ENCODE measurements around the genes CD93 and GGTLC1.

- RRBS = no CpG with 5 or more reads among the region's 18 CpGs
Observed at GRCh38 chr20:21564225-21564838, 50.5 kb upstream of the NKX2-2 start.

DNA sequence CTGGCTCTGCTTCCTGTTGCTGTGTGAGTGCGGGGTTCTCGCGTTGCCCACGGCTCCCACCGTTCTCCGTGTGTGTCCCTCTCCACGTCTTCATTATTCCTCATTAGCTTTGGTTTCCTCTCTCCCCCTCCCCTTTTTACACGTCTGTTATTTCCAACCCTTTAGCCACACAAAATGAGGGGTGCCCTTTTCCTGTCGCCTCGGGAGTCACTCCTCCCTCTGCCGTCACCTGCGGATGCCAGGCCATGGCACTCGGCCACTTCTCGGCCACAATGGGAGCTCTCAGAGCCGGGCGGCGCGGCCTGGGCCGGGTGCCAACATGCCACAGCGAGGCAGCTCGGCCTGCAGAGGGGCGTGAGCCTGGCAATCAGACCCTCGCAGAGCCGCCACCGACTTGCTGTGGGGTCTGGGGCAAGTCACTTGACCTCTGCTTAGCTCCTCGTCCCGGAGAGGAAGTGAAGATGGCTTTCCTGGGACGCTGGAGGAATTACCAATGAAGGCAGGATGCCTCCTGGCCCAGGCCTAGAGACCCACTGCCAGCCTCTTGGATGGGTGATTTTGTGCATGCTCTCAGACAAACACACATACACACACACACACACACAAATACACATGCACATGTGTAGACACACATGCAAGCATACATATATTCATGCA lies 94.5 kb upstream of the NKX2-2 start:
- RRBS = no CpG with 5 or more reads among the region's 28 CpGs

- RRBS = no CpG with 5 or more reads among the region's 6 CpGs
Observed at GRCh38 chr20:22420354-22420872, 164.0 kb downstream of the FOXA2 start.

GRCh38 chr20:22463012-22463581 lies 121.3 kb downstream of the FOXA2 start:
- RRBS = no CpG with 5 or more reads among the region's 7 CpGs

DNA sequence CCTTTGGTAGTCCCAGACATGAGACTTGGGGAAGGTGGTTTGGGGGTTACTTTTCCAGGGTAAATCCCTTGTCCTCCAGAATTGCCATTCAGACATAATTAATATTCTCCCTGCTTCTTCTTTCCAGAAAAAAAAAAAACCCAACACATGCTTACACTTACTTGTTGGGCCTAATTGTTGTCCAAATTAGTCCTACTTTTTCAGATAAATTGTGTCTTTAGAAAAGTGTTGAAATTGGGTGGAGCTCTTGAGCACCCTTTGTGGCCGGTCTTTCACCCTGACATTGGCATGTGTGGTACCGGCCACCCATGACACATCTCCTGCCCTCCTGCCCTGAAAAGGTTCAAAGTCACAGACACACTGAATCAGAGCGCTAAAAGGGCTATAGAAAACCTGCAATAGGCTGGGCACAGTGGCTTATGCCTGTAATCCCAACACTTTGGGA lies 57.3 kb downstream of the FOXA2 start:
- RRBS = no CpG with 5 or more reads among the region's 3 CpGs

GRCh38 chr20:22577094-22578193 lies 6.9 kb downstream of the FOXA2 start:
- RRBS = no CpG with 5 or more reads among the region's 65 CpGs

- RRBS = 28% methylated on average over 28 of the region's 83 CpGs
Observed at GRCh38 chr20:22584658-22585807, 661 bp upstream of the FOXA2 start.

- RRBS = 14% methylated on average over 8 of the region's 34 CpGs
Observed at GRCh38 chr20:22586961-22587653, 2.7 kb upstream of the FOXA2 start.

GRCh38 chr20:22796143-22796391 lies 211.7 kb upstream of the FOXA2 start:
- RRBS = no CpG with 5 or more reads among the region's 3 CpGs

DNA sequence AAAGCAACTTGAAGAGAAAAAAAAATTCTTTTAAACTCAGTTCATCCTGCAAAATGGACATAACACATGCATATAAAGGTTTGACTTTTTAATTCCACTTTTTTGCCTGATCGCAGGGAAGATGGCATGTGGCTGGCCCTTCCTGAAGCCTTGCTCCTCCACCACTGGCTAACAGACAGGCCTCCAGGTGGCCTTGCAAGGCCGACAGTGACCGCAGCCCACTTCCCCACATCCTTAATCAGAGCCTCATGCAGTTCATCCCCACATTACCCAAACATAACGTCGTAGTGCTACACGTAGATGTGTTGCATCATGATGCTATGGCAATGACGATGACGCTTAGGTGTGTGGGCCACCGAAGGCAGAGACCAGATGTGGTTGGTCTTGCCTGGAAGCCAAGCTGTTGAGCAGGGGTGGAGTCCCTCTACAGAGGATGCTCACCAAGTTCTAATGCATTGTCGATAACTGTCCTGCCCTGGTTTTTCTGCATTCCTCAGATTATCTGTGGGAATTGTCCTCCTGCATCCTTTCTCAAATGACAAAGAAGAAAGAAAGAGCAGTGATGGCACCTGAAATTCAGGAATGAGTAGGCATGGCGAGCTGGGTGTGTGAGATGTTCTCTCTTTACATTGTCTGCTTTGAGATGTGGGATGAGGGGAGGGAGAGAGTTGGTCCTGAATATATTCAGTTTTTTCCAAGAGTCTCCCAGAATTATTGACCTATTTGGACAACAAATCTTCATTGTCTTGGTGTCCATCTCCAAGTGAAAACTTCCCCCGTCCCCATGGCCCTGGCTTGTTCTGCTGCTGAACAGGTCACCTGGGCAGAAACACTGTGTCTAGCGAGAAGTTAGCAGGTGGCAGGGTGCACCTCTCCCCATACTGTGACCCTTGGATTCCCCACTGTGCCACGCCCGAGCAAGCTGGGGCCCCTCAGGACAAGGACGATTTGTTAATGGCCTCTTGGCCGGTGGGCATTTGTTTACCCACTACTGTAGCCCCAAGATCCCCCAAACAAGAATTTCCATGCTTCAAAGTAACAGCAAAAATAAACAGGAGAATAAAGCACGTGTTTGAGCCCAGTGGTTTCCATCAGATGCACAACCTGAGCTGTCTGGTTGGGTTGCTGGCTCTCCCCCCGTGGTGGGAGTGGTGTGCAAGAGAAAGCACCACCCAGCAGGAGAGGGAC lies 5.3 kb downstream of the CD93 start:
- RRBS = no CpG with 5 or more reads among the region's 19 CpGs

- RRBS = no CpG with 5 or more reads among the region's 9 CpGs
Observed at GRCh38 chr20:23083332-23083973, 2.7 kb downstream of the CD93 start.

GRCh38 chr20:23086161-23086706 lies at the start of gene CD93:
TSS of gene CD93 (minus strand) at chr20:23086324.
- RRBS = 50% methylated on average over 13 of the region's 20 CpGs

- RRBS = no CpG with 5 or more reads among the region's 16 CpGs
Observed at GRCh38 chr20:23121345-23122099, 35.4 kb upstream of the CD93 start.

GRCh38 chr20:23164017-23164707 lies 78.0 kb upstream of the CD93 start:
- RRBS = 46% methylated on average over 3 of the region's 18 CpGs

- RRBS = 87% methylated on average over 6 of the region's 38 CpGs
Observed at GRCh38 chr20:23356005-23357196, 5.6 kb upstream of the GZF1 start.

- RRBS = 1% methylated on average over 25 of the region's 71 CpGs
Observed at GRCh38 chr20:23357622-23358583, 4.1 kb upstream of the GZF1 start.

DNA sequence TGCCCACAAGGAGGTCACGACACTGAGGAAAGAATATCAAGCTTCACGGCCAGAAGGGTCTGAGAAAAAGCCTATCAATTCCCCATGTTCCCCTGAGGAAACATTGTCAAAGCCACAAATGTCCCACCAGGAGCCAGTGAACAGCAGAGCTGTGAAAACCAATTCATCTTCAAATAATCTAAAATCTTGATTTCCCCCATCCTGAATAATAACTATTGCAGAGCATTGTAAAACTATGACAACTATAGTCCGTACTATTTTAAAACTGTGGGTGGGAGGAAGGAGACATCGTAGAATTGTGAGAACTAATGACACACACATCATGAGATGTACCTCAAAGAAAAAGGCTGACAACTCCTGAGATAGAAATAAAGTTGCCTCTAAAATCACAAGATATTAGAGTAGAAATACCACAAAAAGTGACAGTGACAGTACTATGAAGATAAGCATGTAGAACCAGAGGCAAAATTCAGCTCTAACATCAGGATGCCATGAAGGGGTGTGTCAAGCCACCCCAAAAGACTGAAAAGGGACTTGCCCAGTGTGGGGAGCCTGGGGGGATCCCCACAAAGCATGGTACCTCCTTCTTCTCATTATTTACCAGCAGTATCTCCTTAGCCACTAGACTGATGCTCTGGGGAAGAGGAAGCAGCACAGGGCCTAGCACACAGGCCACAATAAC lies 13.5 kb downstream of the NAPB start:
- RRBS = no CpG with 5 or more reads among the region's 4 CpGs

- RRBS = no CpG with 5 or more reads among the region's 23 CpGs
Observed at GRCh38 chr20:23988567-23988888, at the start of gene GGTLC1. TSS of gene GGTLC1 (minus strand) at chr20:23988779.

- RRBS = no CpG with 5 or more reads among the region's 4 CpGs
Observed at GRCh38 chr20:24462794-24463147, 6.7 kb upstream of the SYNDIG1 start.

DNA sequence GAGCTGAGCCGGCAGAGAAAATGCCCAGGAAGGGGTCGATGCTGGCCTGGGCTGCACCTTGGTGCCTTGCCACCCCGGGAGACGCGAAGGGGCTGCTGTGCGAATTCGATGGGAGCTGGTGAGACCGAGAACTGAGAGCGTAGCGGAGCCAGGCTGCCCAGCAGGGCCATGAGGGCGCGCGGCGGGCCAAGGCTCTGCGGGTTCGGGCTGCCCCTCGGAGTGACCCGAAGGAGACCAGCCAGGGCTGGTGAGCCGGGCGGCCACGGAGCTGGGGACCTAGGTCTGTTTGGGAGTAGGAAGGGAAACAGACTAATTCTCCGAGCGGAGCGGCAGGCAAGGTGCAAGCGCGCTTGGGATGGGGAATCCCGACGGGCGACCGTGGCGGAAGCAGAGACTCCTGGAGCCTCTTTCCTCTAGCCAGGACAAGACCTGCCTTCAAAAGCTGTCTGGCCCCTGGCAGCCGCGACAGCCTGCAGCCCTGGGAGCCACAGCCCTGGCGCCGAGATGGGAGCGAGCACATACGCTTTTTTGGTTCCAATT lies 628 bp downstream of the SYNDIG1 start:
- RRBS = 1% methylated on average over 3 of the region's 37 CpGs

Measured in BE2C (cell line).